Karpas-422 (cell line): ENCODE data around the gene RAP2B.

- PRO-cap: unidirectional peak, plus-strand start at chr3:153160659
- RAMPAGE, long total RNA: no peak
These were observed 1.4 kb upstream of the RAP2B start for GRCh38 chr3:153160308-153161299.

DNA sequence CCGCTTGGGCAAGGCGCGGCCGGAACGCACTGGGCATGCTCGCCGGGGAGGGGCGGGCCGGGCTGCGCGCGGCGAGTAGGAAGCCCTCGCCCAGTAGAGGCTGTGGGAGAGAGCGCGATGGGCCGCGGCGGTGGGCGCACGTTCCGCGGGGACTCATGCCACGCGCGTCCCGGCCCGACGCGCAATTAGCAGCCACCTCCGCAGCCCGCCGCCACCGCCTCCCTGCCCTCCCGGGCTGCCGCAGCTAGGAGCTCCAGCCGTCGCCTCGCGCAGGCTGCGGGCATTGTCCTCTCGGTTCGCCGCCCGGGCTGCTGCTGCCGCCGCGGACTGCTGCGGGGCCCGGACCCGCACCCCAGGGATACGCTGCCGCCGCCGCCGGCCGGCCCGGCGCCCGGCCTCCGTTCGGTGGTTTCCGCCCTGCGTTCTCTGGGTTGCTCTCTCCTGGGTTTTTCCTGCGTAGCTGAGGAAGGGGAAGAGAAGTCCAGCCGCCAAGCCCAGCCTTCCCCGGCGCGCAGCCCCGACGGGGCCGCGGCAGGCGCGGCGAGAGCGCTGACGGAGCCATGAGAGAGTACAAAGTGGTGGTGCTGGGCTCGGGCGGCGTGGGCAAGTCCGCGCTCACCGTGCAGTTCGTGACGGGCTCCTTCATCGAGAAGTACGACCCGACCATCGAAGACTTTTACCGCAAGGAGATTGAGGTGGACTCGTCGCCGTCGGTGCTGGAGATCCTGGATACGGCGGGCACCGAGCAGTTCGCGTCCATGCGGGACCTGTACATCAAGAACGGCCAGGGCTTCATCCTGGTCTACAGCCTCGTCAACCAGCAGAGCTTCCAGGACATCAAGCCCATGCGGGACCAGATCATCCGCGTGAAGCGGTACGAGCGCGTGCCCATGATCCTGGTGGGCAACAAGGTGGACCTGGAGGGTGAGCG is at the start of gene RAP2B:
Gene RAP2B, plus strand, starts transcription at position 93 of the 931 bp plus-strand sequence.
- PRO-cap: bidirectional peak, plus-strand start at position 93 of the sequence, minus-strand start outside the sequence
- RAMPAGE, long total RNA: no peak

DNA sequence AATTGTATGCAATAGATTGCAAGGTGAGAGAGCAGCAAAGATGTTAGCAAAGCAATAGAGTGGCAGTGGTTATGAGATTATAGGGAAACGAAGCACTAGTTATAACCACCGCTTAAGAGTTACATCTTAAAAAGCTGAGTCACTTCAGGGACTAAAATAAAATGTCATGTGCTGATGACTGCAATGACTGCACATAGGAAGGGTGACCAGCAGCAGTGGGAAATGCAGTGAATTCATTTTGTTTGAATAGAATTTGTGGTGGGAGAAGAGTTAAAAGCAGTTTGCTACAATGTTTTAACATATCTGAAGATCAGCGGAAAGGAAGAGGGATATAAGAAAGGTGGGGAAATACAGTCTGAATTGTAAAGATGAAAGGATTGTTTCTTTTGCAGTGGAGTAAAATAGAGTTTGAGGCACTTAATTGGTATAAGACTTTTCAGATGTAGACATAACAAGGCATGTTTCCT is 127.4 kb downstream of the RAP2B start:
- PRO-cap: no peak
- RAMPAGE, long total RNA: no peak

- PRO-cap: no peak
- RAMPAGE, long total RNA: no peak
These were observed 158.4 kb downstream of the RAP2B start for GRCh38 chr3:153320241-153320945.

DNA sequence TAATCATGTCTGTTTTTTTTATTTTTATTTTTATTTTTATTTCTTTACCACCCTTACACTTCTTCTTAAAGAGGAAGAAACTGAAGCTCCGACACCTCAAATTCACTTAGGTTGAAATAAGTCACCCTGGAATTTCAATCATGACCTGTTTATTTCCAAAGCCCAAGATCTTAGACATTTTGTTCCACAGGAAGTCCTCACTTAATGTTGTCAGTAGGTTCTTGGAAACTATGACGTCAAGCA is 390.8 kb downstream of the RAP2B start:
- PRO-cap: no peak
- RAMPAGE, long total RNA: no peak

DNA sequence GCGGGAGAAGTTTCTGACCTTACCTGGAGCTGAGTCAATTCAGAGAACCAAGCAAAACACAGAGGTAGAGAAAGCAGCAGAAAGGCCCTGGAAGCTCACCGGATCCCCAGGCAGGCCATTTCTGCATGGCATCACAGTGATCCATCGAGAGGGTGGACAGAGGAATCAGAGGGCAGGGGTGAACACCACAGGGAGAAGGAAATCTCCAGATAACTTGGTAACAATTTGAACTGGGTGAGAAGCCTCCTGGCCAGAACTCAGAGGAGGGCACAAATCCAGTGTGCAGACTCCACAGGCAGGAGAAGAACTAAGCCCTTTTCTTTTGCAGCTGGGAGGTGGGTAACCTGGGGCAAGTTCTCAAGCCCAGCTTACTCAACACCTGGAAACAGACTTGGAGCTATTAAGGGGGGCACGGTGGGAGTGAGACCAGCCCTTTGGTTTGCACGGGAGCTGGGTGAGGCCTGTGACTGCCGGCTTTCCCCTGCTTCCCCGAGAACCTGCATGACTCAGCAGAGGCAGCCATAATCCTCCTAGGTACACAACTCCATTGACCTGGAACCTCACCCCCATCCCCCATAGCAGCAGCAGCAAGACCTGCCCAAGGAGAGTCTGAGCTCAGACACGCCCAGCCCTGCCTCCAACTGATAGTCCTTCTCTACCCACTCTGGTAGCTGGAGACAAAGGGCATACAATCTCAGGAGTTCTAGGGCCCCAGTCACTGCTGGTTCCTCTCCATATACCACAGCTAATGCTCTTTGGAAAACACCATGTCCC is 141.2 kb upstream of the ARHGEF26 start:
- PRO-cap: no peak
- RAMPAGE, long total RNA: no peak

DNA sequence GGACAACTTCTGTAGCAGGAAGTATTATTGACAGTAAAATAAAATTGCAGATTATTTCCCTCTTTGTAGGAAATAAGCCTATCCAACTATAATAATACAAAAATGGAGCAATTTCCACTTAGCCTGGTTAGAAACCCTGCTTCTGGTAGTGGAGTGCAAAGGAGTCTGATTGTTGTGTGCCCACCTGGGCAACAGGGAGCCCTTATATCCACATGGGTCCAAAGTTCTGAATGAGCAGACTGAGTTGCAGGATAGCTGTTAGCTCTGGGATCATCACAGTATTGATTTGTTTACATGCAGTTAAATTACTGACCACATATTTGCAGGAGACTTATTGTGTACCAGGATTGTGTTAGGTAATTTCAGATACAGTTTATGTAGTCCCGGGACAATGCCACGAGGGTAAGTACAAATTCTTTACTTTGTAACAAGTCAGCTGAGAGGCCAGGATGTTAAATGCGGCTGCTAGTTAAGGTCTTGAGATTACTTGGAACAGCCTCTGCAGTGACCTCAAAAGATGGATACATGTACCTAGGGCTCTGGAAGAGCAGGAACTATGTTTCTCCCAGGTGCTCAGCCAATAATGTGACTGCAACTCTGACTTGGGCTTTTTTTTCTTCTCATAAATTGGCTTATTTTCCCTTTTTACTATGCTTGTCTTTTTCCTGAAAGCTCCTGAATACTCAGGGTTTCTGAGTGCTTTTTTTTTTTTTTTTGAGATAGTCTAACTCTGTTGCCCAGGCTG is 18.9 kb downstream of the ARHGEF26 start:
- PRO-cap: no peak
- RAMPAGE, long total RNA: no peak

DNA sequence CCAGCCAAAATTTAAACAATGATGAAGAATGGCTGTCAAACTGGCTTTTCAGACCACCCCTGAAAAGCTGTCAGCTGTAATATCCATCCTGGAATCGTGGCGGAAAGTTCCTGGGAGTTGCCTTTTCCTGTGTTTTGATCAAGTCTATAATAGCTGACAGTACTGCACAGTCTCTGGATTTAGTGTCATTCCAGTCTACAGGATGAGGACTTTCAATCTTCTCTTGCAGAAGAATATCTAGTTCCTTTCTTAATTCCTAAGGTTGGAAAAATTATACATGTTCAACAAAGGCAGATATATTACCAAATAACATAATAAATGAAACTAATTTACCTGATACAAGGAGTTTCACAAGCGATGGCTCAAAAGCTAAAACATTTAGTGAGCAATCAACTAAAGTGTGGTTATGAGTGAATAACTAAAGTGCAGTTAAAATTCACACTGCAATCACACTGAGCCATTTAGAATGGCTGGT is 48.1 kb downstream of the DHX36 start:
- PRO-cap: no peak
- RAMPAGE, long total RNA: no peak

DNA sequence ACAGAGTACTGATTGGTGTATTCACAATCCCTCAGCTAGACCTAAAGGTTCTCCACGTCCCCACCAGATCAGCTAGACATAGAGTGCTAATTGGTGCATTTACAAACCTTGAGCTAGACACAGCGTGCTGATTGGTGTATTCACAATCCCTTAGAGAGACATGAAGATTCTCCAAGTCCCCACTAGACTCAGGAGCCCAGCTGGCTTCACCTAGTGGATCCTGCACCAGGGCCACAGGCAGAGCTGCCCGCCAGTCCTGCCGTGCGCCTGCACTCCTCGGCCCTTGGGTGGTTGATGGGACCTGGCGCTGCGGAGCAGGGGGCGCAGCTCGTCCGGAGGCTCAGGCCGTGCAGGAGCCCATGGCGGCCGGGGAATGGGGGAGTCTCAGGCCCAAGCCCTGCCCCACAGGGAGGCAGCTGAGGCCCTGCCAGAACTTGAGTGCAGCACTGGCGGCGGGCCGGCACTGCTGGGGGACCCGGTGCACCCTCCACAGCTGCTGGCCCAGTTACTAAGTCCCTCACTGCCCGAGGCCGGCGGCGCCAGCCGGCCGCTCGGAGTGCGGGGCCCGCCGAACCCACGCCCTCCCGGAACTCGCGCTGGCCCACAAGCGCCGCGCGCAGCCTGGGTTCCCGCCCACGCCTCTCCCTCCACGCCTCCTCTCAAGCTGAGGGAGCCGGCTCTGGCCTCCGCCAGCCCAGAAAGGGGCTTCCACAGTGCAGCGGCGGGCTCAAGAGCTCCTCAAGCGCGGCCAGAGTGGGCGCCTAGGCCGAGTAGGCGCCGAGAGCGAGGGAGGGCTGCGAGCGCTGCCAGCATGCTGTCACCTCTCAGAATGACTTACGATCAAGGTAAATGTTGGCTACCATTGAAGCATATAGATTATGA is 190.9 kb upstream of the MME start:
- PRO-cap: no peak
- RAMPAGE, long total RNA: no peak

GRCh38 chr3:155076530-155077037 is 3.5 kb upstream of the MME start:
- PRO-cap: no peak
- RAMPAGE, long total RNA: no peak

DNA sequence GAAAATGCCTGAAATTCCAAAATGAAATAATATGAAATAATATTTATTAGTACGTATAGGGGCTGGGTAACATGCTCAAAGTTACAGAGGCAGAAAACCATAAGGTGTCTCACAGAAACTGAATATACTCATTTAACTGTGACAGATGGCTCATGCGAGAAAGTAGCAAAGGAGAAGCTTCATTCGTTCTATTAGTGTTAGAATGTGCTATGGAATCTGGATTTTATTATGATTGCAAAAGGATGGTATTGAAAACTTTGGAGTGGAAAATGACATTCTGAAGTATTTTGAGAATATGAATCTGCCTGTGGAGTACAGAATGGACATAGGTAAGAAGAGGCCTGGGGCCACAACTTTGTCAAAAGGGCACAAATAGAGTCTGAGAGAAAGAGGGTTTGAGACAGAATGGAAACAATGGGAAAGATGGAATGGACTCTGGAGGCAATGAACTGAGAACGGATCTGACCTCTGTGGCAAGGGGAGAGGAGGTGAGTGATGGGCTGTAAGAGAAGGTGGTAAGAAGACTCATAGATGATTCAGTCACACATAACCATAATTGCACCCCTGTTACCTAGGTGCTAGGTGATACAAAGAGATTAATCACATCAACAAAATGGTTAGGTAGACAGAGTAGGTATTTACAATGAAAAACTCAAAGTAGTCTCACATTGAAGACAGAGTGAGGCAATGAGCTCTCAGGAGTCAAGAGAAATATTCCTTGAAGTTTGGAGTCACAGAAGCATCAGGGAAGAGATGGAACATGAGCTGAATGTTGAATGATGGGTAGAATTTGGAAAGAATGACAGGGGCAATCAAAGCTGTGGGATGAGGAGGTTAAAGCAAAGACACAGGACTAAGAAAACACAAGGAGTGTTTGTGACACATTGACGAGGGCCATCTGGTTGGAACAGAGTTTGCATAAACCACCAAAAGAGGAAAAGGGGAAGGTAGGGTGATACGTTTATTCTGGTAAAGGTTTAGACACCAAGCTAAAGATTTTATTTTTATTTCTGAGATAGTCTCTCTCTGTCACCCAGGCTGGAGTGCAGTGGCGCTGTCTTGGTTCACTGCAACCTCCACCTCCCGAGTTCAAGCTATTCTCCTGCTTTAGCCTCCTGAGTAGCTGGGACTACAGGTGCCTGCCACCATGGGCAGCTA is 32.5 kb downstream of the MME start:
- PRO-cap: no peak
- RAMPAGE, long total RNA: no peak

DNA sequence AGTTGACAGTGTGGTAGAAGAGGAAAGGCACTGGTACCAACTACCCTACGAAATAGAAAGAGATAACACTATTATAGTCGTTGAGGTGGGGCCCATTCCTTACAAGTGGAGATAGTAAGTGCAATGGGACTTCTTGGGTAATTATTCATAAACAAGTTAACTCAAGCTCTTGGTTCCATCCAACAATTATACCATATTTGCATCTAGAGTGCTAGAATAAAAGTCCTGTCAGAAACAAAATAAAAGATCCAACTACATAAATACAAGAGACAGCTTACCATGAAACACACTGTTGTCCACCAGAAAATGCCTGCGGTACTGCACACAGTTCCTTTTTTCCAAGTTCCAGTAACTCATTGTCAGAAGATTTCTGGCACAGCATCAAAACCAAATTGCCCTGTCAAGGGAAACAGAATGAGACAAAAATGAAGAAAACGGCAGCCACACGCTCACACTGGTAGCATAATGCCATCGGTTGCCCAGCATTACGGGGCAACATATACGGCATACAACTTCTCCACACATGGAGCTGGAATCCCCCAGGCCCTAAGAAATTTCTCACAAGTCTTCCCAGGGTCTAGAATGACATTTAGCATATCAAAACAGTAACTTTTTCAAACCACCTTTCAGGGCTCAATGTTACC is 40.9 kb downstream of the PLCH1 start:
- PRO-cap: no peak
- RAMPAGE, long total RNA: no peak

DNA sequence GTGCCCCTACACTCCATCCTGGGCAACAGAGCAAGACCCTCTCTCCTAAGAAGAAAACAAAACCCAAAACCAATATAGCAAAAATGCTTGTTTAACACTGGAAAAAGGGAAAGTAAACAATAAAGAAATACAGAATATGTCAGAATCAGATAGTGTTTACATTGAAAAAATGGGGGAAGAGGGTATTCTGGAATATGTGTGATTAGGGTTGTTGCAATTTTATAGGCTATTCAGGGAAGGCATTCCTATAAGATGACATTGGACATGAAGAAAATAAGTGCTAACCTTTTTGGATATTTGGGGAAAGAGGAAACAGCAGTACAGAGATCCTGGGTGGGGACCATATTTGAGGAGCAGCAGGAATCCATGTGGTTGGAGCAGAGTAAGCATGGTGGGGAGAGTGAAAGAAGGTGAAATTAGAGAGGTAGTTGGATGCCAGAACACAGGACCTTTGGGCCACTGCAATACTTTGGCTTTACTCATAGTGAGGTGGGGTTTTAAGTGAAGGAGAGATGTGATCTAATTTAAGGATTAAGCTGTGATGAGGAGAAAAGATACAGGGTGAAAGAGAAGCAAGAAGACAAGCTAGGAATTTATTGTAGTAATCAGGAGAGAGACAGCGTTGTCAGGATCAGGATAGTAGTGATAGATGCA is 37.2 kb downstream of the GMPS start:
- PRO-cap: no peak
- RAMPAGE, long total RNA: no peak

DNA sequence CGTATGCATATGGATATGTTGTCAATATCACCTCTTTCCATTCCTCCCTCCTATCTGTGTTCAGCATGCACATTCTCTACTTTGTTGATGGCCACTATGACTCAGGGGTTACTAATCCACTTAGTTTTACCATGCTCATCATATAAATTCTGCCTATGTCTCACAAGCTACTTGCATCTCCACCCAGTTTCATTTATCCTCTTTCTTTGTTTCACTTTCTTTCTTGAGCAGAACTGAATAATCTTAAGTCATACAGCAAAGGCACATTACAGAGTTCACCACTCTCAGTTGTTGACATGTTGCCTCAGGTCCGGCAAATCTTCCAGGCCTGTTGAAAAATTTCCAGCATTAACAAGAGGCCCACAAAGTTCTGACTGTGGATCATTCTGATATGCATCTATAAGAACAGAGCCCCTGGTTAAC is 71.5 kb downstream of the SSR3 start:
- PRO-cap: no peak
- RAMPAGE, long total RNA: no peak

GRCh38 chr3:156484206-156484906 is 70.6 kb downstream of the SSR3 start:
- PRO-cap: no peak
- RAMPAGE, long total RNA: no peak

DNA sequence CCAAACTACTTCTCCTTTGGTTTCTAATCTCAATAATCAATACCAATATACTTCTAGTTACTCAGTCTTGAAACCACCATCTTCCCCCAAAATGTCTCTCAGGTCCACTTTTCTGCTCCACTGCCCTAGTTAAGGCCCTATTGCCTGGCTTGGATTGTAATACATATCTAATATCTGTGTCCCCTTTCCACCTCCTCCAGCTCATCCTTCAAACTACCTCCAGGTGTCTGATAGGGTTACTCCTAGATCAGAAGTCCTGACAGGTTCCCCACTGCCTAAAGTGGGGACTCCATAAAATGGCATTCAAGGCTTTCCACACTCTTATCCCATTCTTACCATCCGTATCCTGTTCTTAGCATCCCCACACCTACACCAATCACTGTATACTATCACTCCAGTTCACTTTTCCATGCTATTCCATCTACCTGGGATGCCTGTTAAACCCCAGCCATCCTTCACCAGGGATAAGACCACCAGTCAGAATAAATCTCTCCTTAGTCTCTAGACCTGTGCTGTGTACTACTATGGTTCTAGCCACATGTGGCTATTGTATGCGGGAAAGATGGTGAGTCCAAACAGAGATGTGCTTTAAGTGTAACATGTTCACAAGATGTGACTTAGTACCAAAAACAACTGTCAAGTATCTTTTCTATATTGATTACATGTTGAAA is 19.2 kb downstream of the SSR3 start:
- PRO-cap: no peak
- RAMPAGE, long total RNA: no peak

DNA sequence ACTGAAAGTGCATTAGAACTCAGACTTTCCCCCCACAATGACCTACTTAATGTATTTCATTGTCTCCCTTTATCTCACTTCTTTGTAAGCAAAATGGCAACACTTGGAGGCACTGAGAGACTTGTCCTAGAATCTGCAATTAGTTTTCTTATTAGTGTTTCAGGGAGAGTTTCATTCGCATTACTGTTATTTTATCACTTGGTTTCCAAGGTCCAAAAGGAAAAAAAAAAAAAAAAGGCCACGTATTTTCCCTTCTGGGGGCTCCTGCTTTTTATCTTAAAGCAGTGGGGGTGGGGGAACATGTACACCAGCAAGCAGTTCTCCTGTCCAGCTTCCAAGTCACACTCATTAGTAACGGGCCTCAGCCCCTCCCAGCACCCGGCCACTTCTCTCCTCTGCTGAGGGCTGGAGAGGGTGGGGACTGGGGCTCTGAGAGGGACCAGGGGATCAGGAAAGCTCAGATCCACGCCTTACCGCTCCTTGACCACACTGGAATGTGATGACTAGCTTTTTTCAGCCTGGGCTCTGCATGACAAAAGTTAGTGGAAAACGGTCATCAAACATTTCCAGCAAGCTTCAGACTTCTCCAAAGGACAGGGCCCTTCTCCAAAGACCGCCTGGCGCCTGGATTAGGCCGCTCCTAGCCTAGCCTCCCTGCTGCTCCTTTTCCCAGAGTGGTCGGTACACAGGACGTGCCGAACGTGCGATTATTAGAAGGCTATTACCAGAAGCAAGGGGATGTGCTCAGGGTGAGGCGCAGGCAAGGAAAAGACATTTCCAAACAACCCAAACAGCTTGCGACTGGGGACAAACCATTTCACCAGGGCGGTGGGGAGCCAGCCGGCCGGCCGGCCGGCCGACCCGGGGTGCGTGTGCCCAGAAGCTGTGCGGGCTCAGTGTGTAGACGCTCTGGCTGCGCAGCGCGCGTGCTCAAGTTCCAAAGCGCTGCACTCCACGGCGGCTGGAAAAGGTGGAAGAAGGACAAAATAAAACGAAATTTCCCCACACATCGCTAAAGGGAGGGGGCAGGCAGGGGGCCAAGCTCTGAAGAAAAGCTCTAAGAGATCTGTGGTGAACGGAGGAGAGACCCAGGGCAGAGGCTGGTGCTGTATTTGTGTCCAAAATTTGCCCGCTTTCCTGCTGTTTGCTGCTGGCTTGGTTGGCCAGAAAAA is 50.9 kb upstream of the SSR3 start:
- PRO-cap: no peak
- RAMPAGE, long total RNA: no peak

DNA sequence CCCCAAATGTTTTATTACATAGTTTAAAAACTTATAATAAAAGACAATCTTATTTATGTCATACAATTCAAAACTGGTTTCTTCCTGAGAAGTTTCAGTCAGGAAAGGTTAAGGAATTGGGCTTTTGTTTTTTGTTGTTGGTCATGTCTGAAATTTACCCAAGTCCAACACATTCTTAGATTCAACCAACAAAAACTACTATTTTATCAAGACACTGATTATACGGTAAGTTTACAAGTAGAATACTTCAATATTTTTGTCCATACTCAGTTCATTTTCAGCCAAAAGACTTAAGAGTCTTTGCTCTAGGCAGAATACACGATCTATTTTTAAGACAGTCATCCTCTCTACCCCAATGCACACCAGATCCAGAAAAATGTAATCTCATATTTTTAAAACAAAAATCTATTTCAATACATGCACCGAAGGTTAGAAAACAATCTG is 5.8 kb downstream of the CCNL1 start:
- PRO-cap: no peak
- RAMPAGE, long total RNA: no peak

- PRO-cap: no peak
- RAMPAGE, long total RNA: no peak
These were observed 4.2 kb downstream of the CCNL1 start for GRCh38 chr3:157155549-157156304.

- PRO-cap: unidirectional peak, minus-strand start at chr3:157158784
- RAMPAGE, long total RNA: no peak
These were observed 1.2 kb downstream of the CCNL1 start for GRCh38 chr3:157158707-157159173.